ENCODE data around the gene C12orf4.

DNA sequence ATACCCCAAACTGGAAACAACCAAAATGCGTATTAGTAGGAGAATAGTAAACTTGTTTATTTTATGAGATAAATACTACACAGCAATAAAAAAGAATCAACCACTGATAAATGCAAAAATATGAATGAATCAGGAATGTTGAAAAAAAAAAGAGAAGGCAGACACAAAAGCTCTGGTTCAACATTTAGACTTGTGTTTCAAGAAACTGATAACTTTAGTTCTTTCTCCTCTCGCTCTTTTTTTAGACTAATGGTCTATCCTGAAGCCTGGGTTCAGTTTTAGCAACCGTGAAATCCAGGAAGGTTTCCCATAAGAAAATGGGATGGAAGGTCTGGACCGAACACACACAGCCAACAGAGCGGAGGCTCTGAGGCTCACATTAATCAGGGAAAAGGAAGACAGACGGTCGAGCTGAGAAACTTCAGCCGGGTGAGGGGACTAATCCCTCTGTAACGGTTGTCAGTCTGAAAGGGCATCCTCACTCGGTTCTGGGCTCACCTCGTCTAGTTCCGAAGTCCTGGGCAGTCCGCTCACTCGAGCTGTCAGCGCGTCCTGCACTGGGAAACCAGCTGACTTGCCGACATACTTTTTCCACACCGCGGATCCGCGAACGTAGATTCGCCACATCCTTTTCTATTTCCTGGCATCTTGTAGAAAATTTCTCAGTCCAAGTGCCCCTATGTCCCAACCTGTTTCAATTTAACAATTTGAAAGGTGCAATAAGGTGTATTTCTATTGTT lies at the start of gene C12orf4:
Gene C12orf4, minus strand, starts transcription at position 559 of the 740 bp plus-strand sequence.
- RRBS, result no CpG with 5 or more reads among the region's 23 CpGs

DNA sequence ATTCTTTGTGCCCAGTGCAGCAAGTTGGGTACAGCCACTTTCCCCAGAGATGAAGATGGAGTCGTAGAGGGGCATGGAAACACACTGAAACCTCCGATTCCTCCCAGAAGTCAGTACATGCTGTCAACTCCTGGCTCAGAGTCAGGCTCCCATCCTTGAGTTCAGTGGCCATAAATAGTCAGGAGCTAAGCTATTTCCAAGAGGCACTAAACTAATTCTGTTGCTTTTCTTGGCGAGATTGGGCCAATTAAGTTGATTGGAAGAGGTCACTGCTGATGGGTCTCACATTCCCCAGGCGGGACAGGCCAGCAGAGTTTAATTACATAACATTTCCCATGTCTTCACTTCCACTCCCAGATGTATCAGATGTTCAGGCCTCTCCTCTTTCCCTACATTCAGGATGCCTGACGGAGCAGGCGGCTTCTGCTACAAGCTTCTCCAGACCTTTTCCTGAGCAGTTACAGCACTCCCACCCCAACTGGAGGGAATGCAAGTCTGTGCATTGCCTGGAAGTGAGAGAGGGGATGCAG lies 5.2 kb downstream of the NTF3 start:
- RRBS, result no CpG with 5 or more reads among the region's 6 CpGs

- RRBS, result no CpG with 5 or more reads among the region's 9 CpGs
These were observed 9.6 kb downstream of the NTF3 start for GRCh38 chr12:5441445-5442056.

- RRBS, result no CpG with 5 or more reads among the region's 3 CpGs
These were observed 2.5 kb downstream of the ANO2 start for GRCh38 chr12:5942661-5942892.

DNA sequence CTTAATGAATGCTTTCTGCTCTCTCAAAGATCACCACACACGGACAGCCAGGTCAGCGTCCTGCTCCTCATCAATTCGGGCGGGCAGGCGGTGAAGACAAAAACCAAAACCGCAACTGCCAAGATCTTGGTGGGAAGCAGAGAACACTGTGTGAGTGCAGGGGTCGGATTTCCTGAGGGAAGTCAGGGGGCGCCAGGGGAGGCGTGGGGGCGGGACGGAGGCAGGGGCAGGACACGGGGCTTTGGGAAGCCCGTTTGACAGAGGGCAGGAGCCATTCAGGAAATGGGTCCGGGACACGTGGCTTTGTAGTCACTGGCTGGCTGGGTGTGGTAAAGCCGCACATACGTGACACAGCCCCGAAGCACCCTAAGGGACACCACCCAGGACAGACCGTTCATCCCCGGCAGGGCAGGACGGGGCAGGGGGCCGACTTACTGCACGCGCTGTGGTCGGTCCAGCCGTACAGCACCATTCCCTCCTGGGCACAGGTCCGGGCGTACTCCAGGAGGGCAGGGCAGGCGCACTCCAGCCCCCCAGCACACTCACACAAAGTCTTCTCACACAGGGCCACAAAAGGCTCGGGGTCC lies 49.5 kb downstream of the VWF start:
- RRBS, result 40% methylated on average over 8 of the region's 30 CpGs

DNA sequence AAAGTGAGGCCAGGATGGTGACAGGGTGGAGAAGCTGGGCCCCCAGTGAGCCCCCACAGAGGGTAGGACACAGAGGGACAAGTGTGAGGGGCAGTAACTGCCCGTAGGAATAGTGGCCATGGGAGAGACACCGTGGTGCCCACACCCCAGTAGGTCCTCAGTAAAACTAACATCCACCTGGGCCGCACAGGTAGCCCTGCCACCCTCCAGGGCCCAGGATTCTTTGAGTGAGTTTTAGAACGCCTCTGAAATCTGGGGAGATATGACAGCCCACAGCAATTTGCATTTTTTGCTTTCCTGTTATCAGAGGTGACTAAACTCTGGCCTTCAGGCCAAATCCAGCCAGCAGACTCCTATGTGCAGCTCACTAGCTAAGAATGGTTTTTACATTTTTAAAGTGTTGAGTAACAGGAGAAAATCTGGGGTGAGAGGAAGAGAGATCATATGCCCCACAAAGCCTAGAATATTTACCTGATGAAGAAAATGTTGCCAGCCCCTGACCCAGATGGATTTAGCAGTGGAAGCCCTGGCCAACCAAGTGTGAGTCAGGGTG lies 33.0 kb upstream of the CD9 start:
- RRBS, result no CpG with 5 or more reads among the region's 4 CpGs

DNA sequence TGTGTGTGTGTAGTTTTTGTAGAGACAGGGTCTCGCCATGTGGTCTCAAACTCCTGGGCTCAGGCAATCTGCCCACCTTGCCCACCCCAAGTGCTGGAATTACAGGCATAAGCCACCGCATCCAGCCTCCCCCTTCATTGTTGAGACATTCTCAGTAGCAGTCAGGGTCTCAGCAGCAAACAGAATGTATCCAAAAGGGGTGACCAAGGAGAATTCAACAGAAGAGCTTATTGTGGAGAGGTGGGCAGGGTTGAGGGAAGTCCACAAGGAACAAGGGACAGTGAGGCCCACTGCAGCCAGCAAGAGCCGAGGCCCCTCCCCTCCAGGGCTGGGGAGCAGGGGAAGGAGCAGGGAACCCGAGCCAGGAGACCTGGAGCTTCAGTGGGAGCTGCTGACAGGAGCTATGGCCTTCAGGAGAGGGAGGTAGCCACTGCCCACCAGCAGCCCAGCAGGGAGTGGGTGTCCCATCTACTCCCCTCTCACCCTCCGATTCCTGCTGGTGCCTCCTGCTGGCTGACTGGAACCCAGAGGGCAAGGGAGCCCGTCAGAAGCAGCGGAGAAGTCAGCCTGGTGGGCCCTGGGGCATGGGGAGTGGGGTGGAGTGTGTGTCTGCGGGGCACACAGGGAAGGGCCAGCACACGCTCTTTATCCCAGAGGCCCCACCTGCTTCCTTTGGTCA lies 37.1 kb upstream of the PLEKHG6 start:
- RRBS, result no CpG with 5 or more reads among the region's 9 CpGs

DNA sequence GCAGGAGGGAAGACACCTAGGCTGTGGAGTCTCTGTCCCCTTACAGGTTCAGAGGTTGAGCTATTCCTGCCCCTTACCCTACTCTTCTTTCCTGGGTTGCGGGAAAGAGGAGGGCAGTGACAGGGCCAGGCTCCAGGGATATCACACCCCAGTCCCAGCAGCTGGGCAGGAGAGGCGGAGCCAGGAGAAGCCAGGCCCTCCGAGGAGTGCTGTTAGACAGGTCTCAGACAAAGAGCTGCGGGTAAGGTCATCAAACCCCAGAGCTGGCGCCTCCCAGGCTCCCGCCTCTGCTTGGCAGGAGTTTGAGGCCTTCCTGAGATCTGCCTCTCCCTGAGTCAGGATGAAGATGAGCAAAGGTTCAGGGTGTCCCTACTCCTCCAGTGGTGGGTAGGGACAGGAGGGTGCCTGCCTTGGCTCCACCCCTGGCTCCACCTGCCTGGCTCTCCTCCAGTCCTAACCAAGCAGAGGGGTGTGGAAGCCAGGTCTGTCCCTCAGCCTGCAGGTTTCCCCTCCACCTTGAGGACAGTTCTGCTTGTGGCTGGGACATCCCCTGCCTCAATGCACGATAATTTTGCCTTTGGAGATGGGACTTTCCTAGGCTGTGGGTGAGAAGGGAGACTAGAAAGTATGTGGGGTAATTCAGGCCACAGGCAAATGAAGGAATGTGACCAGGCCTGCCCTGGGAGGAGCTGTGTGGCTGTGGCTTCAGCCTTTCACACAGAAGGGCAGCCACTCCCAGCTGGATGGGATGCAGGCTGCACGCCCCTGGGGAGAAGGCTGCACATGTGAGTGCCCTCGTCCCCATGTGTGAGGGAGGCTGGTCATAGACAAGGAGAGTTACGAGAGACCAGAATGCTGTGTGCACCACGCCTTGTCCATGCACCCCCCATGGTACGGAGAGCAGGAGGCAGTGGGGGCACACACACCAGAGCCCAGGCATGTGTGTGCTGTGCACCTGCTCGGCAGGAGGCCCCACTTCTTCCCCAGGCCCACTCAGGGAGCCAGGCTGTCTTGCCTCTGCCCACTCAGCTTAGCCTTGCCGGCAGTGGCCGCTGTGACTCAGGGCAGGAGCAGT lies 2.3 kb downstream of the PLEKHG6 start:
- RRBS, result no CpG with 5 or more reads among the region's 15 CpGs

DNA sequence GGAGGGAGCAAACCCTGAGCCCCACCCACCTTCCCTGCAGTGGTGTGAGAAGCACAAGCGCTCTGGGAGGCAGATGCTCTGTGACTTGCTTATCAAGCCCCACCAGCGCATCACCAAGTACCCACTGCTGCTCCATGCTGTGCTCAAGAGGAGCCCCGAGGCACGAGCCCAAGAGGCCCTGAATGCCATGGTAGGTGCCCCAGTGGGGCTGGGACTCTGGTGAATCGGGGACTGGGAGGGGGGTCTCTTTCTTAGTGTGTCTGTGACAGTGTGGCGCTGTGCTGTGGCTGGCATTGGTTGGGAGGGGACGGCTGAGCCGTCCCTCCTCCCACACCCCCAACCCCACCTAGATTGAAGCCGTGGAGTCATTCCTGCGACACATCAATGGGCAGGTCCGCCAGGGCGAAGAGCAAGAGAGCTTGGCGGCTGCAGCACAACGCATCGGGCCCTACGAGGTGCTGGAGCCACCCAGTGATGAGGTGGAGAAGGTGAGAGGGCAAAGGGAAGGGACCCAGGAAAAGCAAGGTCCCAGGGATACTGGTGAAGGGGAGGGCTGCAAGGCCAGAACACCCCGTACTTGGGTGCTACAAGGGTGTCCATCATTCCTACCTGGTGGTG lies 7.1 kb downstream of the PLEKHG6 start:
- RRBS, result no CpG with 5 or more reads among the region's 17 CpGs

GRCh38 chr12:6337889-6338914 lies 3.7 kb downstream of the TNFRSF1A start:
- RRBS, result no CpG with 5 or more reads among the region's 21 CpGs

DNA sequence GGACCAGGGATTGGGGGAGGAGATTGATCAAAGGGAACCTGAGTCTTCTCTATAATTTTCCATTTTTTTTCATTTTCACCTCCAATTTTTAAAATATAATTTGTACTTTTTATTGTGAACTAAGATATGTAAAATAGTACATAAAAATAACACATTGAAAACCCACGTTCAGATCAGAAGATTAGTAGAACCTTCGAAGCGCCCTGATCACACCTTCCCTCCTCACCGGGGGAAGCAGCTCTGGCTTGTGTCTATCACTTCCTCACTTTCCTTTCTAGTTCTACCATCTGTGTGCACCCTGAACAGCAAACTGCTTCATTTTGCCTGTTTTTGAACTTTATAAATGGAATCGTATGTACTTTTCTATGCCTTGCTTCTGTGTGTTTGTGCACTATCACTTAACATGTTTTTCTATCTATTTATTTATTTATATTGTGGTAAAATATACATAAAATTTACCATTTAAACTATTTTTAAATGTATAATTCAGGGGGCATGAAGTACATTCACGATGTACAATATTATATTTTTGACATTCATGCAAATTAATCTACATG lies 11.7 kb upstream of the CD27 start:
- RRBS, result no CpG with 5 or more reads among the region's 6 CpGs

DNA sequence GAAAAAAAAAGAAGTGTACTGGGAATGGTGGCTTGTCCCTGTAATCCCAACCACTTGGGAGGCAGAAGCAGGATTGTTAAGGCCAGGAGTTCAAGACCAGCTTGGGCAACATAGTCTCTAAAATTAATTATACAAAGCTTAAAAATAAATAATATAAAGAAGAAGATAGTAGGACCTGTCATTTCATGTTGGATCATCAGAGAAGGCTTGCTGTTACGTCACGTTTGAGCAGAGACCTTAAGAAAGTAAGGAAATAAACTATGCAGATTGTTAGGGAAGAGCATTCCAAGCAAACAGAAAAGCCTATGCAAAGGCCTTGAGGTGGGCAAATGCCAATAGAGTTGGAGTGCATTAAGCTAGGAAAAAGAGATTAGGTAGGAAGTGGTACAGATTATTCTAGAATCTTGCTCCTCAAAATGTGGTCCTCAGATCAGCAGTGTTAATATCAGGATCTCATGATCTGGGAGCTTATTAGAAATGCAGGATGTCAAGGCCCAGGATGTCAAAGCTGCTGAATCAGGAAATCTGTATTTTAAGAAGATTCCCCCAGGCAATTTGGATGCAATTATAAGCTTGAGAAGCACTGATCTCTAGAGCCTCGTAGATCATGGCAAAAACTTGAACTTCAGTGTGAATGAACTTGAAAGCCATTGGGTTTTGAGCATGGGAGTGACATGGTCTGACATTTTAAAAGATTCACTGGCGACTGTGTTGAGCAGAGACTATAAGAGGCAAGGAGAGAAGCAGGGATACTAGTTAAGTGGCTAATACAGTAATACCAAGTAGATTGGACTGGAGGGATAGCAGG lies 6.4 kb downstream of the NCAPD2 start:
- RRBS, result no CpG with 5 or more reads among the region's 4 CpGs

- RRBS, result no CpG with 5 or more reads among the region's 3 CpGs
These were observed 2.4 kb upstream of the GAPDH start for GRCh38 chr12:6531877-6532270.

GRCh38 chr12:6565886-6566686 lies 2.0 kb downstream of the NOP2 start:
- RRBS, result no CpG with 5 or more reads among the region's 10 CpGs

GRCh38 chr12:6569748-6570594 lies 1.9 kb upstream of the NOP2 start:
- RRBS, result no CpG with 5 or more reads among the region's 15 CpGs

DNA sequence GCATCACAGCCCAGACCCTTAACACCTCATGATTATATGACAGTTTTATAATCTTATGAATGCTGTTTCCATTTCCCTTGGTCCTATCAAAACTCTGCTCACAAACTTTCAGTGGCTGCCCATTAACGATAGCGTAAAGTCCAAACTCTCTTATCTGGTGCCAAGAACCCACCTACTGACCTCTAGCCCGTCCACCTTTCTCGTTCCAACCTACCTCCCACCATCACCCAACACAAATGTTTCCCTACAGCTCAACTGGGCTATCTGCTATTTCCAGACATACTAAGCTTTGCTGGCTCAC lies 7.5 kb upstream of the NOP2 start:
- RRBS, result no CpG with 5 or more reads among the region's 4 CpGs

DNA sequence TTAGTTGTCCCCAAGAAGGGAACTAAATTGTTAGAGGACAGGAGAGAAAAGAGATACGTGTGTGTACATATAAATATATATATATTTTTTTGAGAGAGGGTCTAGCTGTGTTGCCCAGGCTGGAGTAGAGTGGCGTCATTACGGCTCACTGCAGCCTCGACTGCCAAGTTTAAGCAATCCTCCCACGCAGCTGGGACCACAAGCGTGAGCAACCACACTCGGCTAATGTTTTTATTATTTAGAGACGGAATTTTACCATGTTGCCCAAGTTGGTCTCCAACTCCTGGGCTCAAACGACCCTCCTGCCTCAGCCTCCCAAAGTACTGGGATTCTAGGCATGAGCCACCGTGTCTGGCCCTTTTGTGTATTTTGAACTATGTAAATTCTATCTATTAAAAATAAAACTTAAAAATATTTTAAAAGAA lies 16.2 kb upstream of the NOP2 start:
- RRBS, result no CpG with 5 or more reads among the region's 10 CpGs

DNA sequence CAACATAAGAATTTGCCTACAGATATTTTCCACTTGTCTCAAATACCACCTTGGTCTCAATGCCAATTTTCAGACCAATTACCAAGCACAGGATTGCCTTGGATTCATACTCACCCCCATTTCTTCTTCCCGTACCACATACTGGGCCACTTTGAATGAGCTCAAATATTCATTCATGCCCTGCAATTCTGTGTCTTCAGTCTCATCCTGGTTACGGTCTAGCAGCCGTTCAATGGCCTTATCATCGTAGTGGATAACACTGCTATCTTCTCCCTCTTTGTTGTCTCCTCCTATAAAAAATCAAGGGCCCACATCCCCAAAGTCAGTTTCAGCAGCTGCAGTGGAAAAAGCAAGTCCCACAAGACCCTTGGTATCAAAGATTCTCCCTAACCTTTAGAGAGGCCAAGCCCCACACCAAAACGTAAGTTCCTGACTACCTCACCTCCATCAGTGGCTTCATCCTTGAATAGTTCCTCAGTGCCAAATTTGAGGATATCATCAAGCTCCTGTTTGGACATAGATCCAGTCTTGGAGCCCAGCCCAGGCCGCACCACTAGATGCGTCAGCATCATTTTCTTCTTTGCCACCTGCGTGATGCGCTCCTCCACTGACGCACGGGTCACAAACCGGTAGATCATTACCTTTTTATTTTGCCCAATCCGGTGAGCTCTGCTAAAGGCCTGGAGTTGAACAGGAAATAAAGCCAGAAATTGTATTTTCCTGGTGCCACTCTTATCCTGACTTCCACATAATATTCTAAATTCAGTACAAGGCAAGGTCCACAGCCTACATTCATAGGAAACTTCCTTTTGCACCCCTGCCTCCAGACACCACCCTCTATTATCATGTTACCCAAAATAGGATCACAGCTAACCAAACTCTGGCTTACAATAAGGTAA lies 19.4 kb upstream of the NOP2 start:
- RRBS, result no CpG with 5 or more reads among the region's 13 CpGs

DNA sequence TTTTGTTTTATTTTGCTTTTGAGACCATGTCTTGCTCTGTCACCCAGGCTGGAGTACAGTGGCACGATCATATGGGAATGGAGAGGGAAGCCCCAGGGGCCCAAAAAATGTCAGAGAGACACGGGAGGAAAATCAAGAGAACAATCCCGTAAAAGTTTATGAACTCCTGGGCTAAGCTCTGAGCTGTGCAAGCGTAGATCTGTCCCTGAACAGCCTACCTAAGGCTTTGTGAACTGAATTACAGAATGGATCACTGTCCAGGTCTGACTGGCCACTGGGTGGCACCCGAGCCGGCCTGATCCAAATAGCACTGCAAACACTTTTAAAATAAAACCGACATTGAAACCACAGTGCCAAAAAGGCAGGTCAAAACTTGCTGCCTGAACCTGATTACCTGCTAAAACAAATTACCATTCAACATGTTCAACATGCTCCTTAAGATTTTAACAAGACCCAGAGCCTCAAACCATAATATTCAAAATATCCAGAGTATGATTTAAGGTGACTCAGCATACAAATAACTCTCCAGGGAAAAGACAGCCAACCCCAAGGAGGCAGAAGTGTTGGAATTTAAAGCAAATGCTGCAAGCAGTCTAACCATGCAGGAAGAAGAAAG lies 11.9 kb downstream of the COPS7A start:
- RRBS, result no CpG with 5 or more reads among the region's 7 CpGs